OCI-LY7 (cell line): ENCODE results near the gene C9orf153.

GRCh38 chr9:81688059-81688460 lies 1.3 kb downstream of the TLE1 start:
- PRO-cap: no peak
- RAMPAGE, long total RNA: no peak

DNA sequence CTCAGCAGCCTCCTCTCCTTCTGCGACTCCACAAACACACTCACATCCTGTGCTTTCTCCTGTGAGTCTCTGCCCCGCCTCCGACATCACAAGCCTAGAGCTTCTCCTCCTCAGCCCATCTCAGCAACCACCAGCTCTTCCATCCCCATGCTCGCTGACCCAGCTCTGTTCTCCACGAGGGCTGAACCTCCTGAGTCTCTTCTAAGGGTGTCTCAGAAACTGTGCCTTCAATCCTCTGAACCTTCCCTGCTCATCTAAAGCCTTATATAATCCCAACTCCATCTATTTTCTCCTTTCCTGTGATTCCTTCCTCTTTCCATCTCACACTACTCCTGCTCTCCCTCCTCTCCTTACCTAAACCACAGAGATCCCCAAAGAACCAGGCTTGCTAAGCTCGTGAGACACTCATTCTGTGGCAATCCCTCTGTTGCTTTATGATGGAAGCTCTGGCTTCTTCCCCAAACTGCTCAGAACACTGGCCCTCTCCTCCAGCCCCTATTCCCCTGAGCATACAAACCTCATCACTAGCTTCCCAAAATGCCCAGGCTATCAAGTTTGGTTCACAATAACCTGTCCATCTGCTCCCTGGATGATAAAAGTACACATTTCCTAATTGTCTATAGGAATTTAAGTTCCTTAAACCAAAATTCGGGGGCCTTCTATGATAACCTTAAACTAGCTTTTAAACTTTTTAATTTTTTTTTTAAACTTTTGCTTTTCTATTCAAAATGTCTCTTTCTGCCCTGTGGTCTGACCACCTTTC lies 55.1 kb downstream of the RASEF start:
- PRO-cap: no peak
- RAMPAGE, long total RNA: no peak

GRCh38 chr9:83061679-83061935 lies 1.3 kb downstream of the RASEF start:
- PRO-cap: no peak
- RAMPAGE, long total RNA: no peak

GRCh38 chr9:83220591-83221194 lies 157.8 kb upstream of the RASEF start:
- PRO-cap: no peak
- RAMPAGE, long total RNA: no peak

- PRO-cap: no peak
- RAMPAGE, long total RNA: no peak
Measured at GRCh38 chr9:83228670-83229065, 165.7 kb upstream of the RASEF start.

DNA sequence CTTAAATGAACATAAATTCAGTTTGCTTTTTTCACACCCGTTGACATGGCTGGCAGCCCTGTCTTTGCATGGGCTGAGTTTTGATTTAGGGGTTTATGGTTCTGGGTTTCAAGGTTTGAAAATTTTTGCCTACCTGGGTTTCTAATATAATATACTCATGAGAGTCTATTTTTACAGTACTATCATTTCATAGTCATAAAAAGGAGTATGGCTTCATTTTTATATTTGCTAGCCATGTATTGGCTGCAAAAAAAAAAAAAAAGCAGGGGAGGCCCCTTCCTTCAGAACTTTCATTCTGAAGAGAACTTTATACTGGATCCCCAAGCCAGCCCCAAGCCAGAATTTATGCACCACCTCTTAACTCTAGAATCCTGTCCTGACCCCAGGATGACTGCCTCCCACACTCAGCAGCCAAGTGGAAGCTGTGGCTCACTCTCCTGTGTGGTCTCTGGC lies 19.4 kb downstream of the IDNK start:
- PRO-cap: no peak
- RAMPAGE, long total RNA: no peak

DNA sequence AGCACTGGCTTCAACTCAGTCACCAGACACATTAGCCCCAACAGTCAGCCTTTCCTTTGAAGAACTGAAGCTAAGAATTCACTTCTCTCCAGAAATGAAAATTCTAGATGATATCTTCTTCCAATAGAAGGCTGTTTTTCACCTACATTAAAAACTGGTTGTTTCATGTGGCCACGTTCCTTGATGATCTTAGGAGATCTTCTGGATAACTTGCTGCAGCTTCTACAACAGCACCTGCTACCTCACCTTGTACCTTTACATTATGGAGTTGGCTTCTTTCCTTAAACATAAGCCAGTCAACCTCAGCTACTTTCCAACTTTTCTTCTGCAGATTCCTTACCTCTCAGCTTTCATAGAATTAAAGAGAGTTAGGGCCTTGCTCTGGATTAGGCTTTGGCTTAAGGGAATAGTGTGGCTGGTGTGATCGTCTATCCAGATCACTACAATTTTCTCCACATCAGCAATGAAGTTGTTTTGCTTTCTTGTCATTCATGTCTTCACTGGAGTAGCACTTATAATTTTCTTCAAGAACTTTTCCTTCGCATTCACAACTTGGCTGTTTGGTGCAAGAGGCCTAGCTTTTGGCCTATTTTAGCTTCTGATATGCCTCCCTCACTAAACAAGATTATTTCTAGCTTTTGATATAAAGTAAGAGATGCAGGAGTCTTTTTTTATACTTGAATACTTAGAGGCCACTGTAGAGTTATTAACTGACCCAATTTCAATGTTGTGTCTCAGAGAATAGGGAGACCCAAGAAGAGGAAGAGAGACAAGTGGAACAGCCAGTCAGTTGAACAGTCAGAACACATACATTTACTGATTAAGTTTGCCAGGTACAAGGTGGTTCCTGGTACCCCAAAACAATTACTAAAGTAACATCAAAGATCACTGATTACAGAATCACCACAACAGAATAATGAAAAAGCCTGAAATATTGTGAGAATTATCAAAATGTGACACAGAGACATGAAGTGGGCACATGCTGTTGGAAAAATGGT lies 35.7 kb downstream of the UBQLN1 start:
- PRO-cap: no peak
- RAMPAGE, long total RNA: no peak

DNA sequence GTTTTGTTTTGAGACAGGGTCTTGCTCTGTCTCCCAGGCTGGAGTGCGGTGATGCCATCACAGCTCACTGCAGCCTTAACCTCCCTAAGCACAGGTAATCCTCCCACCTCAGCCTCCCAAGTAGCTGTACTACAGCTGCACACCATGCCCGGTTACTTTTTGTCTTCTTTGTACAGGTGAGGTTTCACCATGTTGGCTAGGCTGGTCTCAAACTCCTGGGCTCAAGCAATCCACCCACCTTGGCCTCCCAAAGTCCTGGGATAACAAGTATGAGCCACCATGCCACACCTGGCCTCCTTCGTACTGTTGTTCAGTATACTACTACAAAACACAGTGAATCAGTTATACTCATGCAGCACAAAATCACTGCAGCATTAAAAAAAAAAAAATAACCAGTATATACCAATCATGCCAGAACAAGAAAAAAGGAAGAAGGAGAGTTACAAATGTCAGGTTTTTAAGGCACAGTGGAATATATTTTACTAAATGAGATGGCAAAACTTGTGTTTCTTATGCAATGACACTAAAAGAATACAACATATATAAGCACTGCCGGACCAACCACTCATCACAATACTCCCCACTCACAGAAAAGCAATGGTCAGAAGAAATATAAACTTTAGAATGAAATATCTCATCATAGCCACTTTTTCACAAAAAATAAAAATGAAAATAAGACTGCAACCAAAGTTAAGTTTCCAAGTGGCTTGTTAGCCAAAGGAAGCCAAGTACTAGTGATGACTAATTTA lies 33.8 kb downstream of the UBQLN1 start:
- PRO-cap: no peak
- RAMPAGE, long total RNA: no peak

GRCh38 chr9:83920325-83920907 lies 816 bp downstream of the KIF27 start:
- PRO-cap: unidirectional peak, plus-strand start at chr9:83920771
- RAMPAGE, long total RNA: no peak

DNA sequence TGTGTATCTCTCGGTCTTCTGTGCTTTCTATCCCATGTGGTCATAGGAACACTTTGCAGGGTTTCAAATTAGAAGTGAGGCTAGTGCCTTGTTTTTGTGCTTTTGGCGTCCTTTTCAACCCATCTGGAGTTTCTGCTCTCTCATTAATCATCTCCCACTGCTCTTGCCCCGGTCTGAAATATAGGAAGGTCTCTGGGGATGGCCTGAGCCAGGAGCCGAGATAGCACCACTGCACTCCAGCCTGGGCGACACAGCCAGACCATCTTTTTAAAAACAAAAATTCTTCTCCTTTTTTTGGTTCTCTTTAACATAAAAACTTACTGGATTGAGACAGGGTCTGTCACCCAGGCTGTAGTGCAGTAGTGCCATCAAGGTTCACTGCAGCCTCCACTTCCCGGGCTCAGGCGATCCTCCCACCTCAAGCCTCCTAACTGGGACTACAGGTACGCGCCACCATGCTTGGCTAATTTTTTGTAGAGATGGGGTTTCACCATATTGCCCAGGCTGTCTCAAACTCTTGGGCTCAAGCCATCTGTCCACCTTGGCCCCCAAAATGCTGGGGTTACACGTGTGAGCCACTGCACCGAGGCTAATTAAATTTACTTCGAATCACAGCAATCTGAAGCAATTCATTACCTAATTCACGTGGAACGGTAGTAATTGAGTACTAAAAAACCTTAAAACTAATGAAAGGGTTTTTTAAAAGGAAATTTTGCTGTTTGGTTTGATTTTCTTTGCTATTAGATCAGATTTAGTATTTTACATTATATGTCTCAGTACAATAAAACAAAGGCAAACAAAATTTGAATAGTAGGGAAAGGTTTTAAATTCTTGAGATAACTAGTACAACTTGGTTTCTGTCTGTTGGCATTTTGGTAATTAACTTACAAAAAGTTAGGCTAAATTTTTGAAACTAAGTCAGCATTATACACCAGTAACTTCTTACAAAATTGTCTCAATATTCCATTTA lies 9.7 kb upstream of the C9orf64 start:
- PRO-cap: no peak
- RAMPAGE, long total RNA: no peak

DNA sequence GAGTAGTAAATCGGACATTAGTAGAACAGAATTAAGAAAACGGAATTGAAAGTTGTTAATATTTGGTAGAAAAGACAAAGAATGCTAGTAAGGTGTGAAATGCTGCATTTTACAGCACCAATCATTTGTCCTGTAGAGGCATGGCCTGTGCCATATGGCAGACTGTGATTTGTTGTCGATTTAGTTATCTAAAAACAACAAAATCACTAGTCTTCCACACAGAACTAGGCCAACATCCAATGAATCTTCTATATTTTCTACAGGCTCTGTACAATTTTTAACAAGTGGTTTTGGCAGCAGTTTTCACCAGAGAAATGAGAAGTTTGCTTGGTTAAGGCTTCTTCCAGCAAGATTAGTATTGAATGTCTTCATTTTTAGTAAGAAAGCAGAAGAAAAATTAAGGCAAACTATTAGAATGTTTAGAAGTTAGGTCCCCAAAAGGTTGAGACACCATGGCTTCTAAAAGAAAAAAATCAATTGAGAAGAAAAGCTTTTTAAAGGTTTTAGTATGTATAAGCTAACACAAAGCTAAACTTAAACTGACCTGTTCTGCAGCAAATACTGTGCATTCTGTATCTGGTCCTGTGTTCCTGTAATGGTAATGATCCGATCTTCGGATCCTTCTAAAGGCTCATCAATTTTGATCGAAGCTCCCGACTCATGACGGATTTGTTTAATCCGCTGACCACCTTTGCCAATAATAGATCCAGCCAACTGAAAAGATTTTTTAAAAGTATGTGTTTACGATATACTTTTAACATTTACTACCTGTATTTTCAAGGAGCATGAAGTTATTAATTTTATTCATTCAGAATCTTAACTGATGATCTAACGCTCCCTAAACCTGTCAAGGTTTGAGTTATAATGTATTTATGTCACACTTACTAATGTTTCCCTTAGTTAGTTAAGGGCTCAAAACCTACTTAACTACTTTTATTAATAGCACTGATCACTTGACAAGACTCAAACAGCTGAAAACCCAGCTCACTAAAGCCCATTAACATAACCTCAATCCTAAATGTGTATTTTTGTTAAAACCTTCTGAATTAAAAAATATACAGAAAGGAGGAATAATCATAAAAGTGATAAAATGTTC lies 10.0 kb downstream of the HNRNPK start:
- PRO-cap: no peak
- RAMPAGE, long total RNA: no peak

DNA sequence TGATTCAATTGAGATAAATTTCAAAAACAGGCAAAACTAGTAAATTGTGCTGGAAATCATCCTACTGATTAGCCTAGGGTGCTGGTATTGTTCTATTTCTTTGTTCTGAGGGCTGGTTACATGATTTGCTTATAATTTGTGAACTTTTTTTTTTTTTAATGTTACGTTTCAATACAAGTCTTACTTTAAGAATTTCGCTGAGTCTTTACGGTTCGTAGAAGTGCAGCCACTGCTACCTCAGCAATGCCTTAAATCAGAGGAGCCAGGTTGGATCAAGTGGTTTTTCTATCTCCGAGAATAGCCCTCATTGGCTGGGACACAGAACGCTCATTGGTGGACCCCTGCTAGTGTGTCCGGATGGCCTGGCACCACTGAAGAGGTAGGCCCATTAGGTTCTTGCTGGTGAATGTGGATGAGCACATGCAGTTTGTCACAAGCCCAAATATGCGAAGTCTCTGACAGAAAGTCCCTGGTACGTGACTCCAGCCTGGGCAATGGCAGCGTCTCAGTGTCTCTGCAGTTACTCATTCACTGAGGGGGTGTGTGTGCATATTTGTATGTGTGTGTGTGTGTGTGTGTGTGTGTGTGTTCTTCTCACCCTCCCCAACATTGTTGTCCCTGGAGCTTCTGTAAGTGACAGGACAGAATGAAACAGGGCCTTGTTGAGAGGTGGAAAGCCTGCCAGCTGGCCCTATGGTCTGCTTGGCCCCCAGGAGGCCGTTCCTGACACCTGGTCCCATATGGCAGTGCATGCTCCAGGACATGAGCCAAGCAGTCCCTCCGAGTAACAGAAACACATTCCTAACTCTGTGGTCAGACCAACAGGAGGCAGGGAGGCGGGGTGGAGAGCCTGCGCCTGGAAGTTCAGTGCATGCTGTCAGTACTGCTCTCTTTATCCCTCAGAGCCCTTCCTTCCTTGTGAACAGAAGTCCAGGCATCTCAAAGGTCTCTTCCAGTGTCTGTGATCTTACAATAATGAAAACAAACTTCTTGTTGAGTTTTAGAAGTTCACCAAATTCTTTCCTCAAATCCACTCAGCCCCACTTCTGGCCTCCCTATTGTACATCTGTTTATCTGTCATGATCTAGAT lies 170.0 kb downstream of the SLC28A3 start:
- PRO-cap: no peak
- RAMPAGE, long total RNA: no peak

DNA sequence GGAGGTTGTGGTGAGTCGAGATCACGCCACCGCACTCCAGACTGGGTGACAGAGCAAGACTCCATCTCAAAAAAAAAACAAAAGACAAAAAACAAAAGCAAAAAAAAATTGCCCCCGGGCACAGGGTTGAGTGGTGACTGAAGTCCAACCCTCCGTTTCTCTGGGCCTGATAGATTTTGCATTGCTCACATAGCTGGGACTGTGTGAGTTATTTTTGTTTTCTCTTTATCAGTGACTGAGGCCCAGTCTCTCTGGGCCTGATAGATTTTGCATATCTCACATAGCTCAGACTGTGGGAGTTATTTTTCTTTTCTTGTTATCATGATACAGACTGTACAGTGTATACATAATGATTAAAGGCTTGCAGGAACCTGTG lies 2.5 kb upstream of the SLC28A3 start:
- PRO-cap: no peak
- RAMPAGE, long total RNA: no peak

DNA sequence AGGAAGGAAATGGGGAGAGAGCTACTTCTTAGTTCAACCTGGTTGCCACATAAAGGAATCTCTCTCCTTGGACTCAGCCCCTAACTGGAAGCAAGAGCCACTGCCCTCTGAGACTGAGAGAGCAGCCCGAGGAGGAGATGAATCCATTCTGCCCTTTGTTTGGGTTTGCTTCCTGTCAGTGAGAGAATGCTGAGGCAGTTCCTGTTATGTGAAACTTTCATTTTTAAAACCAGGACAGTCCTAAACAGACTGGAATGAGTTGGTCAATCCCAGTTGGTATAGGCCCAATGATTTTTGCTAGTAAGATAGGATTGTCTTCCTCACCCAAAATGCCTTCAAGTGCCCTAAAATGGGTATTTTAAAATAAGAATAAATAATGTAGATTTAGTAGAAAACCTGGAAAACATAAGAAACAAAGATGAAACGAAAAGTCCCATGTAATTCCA lies 205.1 kb downstream of the NTRK2 start:
- PRO-cap: no peak
- RAMPAGE, long total RNA: no peak

GRCh38 chr9:84954040-84954645 lies 284.6 kb downstream of the NTRK2 start:
- PRO-cap: no peak
- RAMPAGE, long total RNA: no peak

- PRO-cap: no peak
- RAMPAGE, long total RNA: no peak
Measured at GRCh38 chr9:85527496-85528222, 214.1 kb downstream of the AGTPBP1 start.

GRCh38 chr9:85528540-85528941 lies 213.2 kb downstream of the AGTPBP1 start:
- PRO-cap: no peak
- RAMPAGE, long total RNA: no peak

GRCh38 chr9:85716357-85716963 lies 25.3 kb downstream of the AGTPBP1 start:
- PRO-cap: no peak
- RAMPAGE, long total RNA: no peak

- PRO-cap: no peak
- RAMPAGE, long total RNA: no peak
Measured at GRCh38 chr9:86259538-86259947, at the start of gene C9orf153. Gene C9orf153, minus strand, starts transcription at chr9:86259657.

DNA sequence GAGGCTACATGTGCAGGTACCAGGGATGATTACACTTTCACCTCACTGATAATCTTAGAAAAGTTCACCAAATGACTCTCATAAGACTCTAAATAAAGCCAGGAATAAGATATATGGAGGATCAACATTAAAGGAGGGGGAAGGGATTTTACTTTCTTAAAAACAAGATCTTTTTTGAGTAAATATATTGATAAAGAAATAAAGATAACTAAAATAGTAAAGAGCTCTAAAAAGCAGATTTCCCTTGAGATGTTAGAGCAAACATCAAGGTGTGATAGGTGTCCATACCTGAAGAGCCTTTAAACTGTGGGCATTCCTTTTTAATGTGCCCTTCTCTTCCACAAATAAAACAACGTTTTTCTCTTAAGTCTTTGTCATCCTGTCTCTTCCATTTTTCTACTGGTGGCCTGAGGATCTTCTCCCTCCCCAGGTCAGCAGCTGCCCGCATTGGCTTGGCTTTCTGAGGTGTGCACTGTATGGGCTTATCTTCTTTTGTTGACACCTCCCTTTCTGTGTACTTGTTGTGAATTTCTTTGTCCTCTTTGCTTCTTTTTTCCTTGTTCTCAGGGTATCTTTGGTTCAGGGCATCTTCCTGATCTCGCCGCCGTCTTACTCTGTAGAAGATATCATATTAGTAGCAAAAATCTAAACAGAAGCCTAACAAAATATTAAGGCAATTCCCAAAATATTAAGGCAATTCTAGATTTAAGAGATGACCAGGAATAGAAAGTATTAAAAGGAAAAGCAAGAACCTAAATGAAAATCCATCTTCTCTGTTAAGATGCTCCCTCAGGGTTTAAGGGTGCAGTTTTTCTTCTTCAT lies 18.9 kb upstream of the ISCA1 start:
- PRO-cap: no peak
- RAMPAGE, long total RNA: no peak